Foreskin fibroblast (primary cell): ENCODE results near the gene UMAD1.

DNA sequence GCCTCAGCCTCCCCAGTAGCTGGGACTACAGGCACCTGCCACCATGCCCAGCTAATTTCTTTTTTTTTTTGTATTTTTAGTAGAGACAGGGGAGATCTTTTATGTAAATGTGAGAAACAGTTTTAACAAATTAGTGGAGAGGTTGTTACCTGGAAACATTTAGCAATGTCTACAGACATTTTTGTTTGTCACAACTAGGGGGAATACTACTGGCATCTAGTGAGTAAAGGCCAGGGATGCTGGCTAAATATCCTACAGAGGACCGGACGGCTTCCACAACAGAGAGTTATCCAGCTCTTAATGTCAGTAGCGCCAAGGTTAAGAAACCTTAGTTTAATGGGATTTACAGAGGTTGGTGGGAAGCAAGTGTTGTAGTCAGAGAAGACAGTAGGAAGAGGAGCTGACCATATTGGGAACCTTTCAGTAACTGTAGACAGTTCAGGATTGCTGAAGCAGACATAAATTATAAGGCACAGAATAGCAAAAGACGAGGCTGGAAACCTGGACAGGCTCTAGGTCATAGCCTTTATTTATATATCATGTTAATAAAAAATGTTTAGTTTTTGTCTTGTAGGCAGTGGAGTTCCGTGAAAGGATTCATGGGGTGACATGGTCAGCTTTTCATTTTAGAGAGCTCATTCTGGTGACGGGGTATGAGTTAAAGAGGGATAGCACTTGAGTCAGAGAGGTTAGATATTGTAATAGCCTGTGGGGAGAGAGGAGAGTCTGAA is 5.2 kb downstream of the C1GALT1 start:
- RRBS = no CpG with 5 or more reads among the region's 6 CpGs

- RRBS = no CpG with 5 or more reads among the region's 5 CpGs
These were observed 39.1 kb downstream of the C1GALT1 start for GRCh38 chr7:7221176-7222186.

DNA sequence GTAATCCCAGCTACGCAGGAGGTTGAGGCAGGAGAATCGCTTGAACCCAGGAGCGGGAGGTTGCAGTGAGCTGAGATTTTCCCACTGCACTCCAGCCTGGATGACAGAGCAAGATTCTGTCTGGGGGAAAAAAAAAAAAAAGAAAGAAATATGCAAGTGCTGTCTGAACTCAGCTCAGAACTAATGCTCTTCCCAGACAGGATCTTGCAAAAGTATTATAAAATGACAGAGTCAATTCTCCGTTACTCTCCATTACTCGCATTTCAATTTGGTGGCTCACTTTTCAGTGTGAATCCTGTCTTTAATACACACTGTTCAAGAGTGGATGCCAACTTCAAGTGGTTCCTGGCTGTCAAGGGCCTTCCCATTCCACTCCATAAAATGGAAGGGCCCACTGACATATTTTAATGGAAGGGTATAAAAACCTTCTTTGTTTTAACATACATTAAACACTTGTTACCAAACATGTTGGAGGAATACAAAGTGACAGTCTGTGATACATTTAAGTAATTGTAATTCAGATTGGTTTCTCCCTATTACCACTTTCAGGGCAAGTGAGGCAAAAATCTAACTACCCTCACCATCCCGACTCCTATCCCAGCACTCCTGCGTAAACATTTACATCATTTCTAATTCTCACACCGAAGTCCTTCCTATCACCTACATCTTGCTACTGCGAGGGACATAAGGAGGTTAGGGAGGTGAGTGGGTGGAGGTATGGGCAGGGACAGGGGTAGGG is 175.4 kb downstream of the C1GALT1 start:
- RRBS = no CpG with 5 or more reads among the region's 9 CpGs

DNA sequence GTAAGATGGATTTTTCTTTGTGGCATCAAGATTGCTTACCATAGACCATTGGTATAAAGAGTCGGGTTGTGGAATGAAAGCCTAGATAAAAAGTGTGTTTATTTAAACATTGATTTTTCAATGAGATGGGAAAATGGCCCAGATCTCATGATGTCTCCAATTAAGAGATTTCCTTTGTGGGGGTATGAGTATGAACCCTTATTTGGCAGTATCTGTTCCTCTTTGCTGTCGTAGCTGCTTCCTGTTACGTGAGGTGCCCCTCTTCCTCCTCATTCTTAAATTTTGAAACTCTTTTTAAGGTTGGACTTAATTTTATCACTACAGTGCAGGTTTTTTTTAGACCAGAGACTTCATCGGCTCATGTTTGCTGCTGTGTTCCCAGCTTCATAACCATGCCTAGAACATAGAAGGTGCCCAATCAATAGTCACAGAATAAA is 2.3 kb downstream of the MIOS start:
- RRBS = no CpG with 5 or more reads among the region's 4 CpGs

DNA sequence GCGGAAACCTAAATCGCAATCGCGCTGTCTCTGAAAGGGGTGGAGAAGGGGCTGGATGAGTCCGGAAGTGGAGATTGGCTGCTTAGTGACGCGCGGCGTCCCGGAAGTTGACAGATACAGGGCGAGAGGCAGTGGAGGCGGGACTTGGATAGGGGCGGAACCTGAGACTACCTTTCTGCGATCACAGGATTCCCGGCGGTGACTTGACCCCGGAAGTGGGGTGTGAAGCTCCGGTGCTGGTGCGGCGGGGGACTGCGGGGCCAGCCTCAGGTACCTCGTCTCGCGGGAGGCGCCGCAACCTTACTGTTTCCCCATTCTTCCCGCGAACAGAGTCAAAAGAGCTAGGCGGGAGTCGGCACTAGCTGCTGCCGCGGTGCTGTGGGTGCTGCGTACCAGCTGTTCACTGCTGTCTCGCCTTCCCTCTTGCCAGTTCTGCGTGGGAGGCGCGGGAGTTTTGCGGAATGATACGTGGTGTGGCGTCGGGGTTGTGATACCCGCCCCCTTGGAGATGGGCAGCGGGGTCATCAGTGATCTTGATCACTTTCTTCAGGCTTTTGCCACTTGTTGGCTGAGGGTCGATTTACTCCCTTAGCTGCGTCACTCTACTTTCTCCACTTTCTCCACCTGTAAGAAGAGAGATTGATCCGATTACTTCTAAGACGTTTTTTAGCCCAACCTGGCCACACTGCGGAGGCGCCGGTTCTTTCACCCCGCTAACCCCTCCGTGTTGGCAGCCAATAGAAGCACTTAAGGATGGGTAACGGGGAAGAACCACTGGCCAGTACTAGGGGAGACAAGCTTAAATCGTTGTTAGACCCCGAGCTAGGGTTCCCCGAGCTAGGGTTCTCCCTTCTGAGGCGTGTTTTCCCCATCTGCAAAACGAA is at the start of gene UMAD1:
Gene UMAD1 (plus strand): TSS at position 201 of the 884 bp plus-strand sequence.
- RRBS = 1% methylated on average over 8 of the region's 58 CpGs

DNA sequence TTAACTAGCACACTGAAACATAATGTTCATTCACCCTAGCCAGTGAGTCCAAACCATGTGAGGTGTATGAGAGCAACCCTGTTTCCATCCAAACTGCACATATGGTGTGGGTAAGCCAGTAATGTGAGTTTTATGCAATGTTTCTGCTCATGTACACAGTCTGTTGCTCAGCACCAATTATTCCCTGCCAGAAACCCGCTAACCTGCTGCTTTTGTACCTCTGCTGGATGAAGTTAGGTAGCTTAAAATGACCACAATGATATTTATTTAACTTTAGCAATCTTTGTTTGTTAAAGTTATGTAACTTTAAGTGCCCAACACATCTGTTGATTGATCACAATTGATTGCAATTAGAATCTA is 93.7 kb upstream of the RPA3 start:
- RRBS = no CpG with 5 or more reads among the region's 1 CpG

- RRBS = no CpG with 5 or more reads among the region's 8 CpGs
These were observed 58.3 kb downstream of the GLCCI1 start for GRCh38 chr7:8026633-8027497.

GRCh38 chr7:8441901-8442117 is 8.4 kb downstream of the NXPH1 start:
- RRBS = 5% methylated on average over 2 of the region's 13 CpGs

DNA sequence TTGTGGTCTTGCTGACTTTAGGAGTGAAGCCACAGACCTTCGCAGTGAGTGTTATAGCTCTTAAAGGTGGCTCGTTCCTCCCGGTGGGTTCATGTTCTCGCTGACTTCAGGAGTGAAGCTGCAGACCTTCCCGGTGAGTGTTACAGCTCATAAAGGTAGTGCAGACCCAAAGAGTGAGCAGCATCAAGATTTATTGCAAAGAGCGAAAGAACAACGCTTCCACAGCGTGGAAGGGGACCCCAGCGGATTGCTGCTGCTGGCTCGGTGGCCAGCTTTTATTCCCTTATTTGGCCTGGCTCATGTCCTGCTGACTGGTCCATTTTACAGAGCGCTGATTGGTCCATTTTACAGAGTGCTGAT is 1067.6 kb downstream of the NDUFA4 start:
- RRBS = 76% methylated on average over 2 of the region's 11 CpGs

GRCh38 chr7:10584302-10584558 is 355.7 kb downstream of the NDUFA4 start:
- RRBS = no CpG with 5 or more reads among the region's 2 CpGs

- RRBS = no CpG with 5 or more reads among the region's 4 CpGs
These were observed 257.3 kb downstream of the PHF14 start for GRCh38 chr7:11230920-11231483.

DNA sequence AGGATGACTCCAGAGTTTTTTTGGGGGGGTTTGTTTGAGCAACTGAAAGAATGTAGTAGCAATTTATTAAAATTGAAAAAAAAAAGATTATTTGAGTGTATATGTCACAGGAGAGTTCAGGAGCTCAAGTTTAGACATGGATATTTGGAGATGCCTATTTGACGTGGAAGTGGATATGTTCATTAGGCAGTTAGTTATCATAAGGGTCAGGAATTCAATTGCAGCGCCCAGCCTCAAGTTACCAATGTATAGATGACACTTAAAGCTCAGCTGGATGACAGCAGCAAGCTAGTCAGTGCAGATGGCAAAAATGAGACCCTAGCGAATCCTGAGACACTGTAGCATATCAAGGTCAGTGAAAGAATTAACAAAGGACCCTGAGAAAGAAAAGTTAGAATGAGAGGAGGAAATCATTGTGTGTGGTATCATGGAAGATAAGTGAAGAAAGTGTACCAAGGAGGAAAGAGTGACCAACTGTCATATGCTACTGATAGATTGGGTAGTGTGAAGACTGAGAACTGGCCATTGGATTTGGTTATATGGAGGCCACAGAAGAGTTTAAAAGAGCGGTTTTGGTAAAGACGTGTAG is 5.3 kb downstream of the TMEM106B start:
- RRBS = no CpG with 5 or more reads among the region's 5 CpGs

- RRBS = no CpG with 5 or more reads among the region's 11 CpGs
These were observed 20.5 kb upstream of the VWDE start for GRCh38 chr7:12424028-12424632.

DNA sequence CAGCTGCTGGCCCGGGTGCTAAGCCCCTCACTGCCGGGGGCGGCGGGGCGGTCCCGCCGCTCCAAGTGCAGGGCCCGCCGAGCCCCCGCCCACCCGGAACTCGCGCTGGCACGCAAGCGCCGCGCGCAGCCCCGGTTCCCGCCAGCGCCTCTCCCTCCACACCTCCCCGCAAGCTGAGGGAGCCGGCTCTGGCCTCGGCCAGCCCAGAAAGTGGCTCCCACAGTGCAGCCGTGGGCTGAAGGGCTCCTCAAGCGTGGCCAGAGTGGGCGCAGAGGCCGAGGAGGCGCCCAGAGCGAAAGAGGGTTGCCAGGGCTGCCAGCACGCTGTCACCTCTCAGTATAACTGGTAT is 14.2 kb upstream of the SCIN start:
- RRBS = no CpG with 5 or more reads among the region's 31 CpGs

- RRBS = no CpG with 5 or more reads among the region's 3 CpGs
These were observed 9.3 kb downstream of the ETV1 start for GRCh38 chr7:13980051-13980610.

GRCh38 chr7:13985904-13986730 is 3.3 kb downstream of the ETV1 start:
- RRBS = no CpG with 5 or more reads among the region's 4 CpGs

GRCh38 chr7:13990027-13990260 is 478 bp upstream of the ETV1 start:
- RRBS = no CpG with 5 or more reads among the region's 8 CpGs

- RRBS = no CpG with 5 or more reads among the region's 6 CpGs
These were observed 252.6 kb upstream of the ETV1 start for GRCh38 chr7:14241929-14242630.

GRCh38 chr7:16667879-16668546 is 22.0 kb downstream of the BZW2 start:
- RRBS = no CpG with 5 or more reads among the region's 9 CpGs